ENCODE results near the genes SLC23A3, RESP18 and TMEM198.

DNA sequence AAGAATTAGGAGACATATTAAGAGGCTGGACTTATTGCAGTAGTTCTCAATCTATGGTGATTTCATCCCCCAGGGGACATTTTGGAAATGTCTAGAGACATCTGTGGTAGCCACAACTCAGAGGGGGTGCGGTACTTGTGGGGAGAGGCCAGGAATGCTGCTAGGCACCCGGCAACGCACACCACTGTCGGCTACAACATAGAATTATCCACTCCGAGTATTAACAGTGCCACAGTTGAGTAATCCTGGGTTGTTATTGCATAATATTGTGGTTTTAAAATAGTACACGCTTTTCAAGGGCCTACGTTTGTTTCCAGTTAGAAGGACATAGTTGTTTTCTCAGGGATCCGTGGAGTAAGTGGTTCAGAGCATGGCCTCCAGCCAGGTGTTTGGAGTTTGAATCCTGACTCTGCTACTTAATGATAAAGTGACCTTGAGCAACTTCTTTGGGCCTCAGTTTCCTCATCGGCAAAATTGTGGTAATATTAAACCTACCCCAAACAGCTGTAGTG is 24.4 kb downstream of the CYP27A1 start:
- CAGE, long polyA plus RNA, result no peak
- RRBS, result no CpG with 5 or more reads among the region's 9 CpGs

- CAGE, long polyA plus RNA, result no peak
- RRBS, result no CpG with 5 or more reads among the region's 7 CpGs
These were observed 27.1 kb upstream of the WNT6 start for GRCh38 chr2:218832223-218833281.

GRCh38 chr2:219169925-219170527 is at the start of gene SLC23A3:
SLC23A3 (minus strand) TSS chr2:219170029.
- CAGE, long polyA plus RNA, result no peak
- RRBS, result no CpG with 5 or more reads among the region's 7 CpGs

DNA sequence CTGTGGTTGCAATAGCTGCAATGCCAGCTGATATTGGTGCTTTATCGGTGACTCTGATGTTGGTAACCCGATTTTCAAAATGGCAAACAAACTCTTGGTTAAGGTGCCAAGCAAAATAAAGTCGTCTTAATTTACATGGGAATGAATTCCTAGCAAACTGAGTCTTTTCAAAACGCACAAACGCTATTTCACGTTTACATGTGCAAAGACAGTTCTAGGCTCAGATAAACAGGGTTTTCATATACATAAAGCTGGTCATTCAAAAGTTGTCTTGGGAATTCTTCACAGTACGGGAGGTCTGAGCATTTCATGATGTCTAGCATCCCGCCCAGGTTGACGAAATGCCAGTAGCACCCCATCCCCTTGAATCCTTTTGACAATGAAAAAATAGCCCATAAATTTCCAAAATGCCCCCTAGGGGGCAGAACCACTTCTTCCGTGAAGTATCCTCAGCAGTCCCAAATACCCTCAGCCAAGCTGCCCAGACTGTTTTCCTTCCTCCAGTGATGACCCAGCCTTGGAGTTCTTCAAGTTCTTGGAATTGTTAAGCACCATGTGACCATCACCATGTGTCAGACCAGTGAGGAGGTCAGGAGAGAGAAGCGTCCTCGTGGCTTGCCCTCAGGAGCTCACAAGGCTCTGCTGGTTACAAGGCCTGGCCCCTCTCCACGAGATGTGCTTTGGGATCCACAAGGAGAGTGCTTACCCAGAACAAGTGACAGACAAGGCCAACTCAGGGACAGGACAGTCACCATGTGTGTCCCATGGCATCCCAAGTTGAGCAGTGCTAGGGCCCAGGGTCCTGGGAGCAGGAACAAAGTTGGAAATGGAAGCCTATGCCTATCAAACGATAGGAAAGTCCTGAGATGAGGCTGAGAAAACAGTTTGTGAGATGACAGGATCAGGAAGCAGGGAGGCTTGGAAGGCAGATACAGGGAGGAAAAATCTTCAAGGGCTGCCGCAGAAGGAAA is 1.4 kb upstream of the SLC23A3 start:
- CAGE, long polyA plus RNA, result no peak
- RRBS, result no CpG with 5 or more reads among the region's 15 CpGs

GRCh38 chr2:219216070-219216899 is 2.5 kb downstream of the ABCB6 start:
- CAGE, long polyA plus RNA, result no peak
- RRBS, result 96% methylated on average over 4 of the region's 22 CpGs

- CAGE, long polyA plus RNA, result no peak
- RRBS, result no CpG with 5 or more reads among the region's 18 CpGs
These were observed 2.4 kb downstream of the STK16 start for GRCh38 chr2:219247310-219248481.

DNA sequence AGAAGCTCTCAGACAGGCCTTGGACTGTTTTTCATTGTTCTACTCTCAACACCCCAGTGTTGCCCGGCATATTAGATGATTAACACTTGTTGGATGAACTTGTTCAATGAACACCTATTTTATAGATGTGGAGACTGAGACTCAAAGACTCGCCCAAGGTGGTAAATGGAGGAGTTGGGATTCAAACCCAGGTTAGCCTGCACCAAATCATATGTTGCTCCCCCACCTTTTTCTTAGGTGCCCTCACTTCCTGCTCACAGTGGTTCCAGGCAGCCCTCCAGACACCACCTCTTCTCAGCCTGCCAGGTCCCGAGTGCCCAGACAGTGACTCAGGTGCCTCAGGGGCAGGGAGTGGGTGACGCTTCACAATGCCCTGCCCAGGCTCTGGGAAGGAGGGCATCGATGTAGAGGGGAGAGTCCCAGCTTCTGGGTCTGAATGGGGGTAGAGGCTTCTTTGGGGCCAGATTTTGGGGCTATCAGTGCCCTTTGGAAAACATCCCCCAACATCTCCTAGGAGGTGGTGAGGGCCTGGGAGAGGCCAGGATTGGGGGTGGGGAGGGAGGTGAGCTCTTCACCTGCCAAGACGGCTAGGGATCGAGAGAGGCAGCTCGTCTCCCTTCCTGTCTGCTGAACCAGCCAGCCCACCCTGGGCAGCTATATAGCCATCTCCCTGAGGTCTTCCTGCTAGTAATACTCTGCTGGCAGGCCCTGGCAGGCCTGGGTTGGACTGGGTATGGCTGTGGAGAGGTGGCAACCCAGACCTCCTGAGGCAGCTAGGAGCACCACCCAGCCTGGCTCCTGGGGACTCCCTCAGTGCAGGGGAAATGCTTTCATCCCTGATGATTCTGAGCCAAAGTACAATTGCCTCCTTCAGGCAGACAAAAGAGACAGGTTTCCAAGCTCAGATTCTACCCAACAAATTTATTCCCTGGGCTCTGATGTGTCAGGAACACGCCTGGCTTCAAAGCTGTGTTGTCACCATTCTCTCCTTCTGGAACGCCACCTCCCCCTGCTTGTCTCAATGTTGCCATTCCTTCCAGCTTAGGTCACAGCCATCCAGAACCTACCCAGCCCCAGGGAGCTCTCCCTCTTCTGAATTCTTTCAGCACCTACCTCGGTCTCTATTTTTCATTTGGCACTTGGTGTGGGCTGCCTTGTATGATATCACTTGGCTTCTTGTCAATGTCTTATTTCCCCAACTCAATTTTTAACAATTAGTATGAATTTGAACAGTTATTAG is 5.0 kb upstream of the DNAJB2 start:
- CAGE, long polyA plus RNA, result no peak
- RRBS, result no CpG with 5 or more reads among the region's 11 CpGs

DNA sequence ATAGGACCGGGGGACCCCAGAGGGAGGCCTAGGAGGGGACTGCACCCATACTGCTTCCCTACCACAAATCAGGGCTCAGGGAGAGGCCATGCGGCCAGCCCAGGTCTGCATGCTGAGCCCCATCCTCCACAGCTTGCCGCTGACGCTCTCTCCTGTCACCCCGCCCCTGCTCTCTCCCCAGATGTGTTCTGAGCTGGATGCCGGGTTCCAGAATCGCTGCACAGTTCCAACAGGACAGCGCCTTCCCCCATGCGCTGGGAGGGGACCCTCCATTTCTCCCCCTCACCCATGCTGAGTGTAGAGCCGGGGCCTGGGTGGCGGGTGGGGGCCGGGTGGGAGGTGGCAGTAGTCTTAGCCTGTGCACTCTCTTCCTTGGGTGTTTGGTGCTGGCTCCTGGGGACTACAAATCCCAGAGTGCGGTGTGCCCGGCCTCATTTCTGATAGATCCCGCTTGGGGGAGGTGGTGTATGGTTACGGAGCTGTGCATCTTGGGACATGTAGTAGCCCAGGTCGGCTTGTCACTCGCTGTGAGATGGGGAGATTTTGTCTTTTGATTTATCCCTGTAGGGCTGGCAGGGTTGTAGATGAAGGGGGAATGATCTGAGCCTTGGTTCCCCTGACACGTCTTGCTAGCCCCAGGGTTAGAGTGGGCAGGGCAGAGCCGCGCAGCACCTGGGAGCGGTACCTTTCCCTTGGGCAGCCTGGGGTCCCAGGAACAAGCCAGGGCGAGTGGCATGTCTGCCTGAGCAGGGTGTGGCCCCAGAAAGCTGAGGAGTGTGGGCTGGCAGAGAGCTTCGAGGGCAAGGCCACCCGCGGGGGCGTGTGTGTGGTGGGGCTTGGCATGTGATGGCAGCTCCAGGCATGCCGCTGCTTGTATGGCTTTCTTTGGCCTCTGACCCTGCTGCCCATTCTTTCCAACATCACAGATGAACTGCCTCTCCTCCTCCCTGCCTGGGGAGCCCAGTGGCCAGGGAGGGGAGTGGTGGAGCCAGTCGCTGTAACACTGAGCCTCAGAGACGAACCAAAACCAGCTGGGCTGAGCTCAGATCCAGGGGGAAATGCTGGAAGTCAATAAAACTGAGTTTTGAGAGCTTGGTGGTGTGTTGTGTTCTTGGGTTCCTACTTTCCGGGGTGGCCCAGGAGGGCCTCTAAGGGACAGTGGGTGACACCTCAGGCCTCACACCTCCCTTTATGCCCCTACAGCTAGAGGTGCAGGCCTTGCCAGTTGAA is 7.1 kb downstream of the DNAJB2 start:
- CAGE, long polyA plus RNA, result no peak
- RRBS, result 12% methylated on average over 6 of the region's 31 CpGs

GRCh38 chr2:219332885-219333591 is at the start of gene RESP18:
RESP18 (minus strand) TSS chr2:219333177.
- CAGE, long polyA plus RNA, result no peak
- RRBS, result no CpG with 5 or more reads among the region's 9 CpGs

DNA sequence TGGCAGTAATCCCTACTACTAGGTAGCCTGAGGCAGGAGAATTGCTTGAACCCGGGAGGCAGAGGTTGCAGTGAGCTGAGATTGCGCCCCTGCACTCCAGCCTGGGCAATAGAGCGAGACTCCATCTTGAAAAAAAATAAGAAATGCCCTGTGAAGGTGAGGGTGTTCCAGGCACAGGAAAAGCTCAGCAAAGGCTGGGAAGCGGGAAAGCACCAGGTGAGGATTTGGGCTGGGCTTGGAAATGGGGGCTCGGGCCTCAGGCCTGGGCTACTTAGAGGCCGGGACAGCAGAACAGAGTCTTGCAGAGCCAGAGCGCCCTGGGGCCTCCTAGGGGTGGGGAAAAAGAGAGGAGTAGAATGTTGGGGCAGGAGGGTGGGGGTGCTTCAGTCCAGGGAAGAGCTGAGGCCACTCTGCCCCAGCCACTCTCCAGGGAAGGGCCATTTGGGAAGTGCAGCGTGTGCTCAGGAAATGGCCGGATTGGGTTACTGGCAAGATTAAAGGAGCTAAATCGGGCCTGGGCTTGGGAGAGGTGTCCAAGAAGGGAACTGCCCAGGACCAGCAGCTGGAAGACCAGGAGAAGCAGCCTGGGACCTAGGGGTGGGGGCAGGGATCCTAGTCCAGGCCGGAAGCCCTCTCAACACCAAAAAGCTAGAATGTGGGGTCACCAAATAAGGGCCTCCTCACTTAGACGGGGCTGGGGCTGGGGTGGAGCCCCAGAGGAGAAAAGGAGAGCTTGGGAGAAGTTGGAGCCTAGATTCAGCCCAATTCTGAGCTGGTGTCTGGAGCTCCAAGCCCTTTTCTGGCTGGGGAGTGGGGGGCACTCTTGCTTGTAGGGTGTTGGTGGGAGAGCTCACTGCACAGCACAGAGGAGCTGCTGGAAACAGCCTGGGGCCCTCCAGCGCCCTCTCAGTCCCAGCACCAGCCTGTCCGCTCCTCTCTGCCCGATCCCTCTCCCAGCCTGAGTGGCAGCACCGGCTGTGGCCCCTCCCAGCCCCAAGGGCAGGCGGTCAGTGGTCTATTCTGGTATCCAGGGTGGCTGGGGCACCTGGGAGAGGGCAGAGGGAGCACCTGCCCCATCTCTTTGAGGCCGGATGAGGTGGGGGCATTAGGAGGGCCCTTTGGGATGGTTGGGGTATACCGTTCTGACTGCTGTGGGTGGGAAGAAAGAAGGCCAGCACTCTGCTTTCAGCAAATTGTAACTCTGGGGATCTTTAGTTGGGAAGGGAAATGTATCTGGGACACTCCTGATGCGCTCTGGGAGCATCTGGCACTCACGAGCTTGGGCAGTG is 13.5 kb upstream of the DES start:
- CAGE, long polyA plus RNA, result no peak
- RRBS, result no CpG with 5 or more reads among the region's 21 CpGs

DNA sequence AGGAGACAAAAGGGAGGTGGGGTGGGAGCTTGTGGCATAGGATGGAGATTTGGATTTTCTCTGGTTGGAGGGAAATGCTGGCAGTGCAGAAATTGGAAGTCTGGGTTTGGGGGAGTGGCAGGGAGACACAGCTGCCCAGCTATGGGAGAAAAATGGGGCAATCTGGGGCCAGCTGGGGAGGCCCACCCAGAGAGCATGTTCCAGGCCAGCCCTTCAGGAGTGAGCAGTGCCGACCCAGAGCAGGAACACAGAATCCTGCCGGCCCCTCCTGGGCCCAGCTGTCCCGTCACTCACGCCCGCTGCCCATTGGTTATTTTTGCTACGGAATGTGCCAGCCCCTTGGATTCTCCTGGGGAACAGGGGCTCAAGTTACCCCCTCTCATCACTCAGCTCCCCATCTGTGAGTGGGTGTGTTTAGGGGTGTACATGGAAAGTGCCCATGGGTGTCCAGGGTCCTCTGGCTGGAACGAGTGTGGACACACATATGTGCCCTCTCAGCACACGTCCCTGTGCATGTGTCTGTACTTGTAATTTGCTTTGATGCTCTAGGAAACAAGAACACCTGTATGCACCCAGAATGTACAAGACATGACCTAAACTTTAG is 4.9 kb downstream of the SPEG start:
- CAGE, long polyA plus RNA, result no peak
- RRBS, result no CpG with 5 or more reads among the region's 8 CpGs

GRCh38 chr2:219453386-219454187 is 18.9 kb downstream of the SPEG start:
- CAGE, long polyA plus RNA, result no peak
- RRBS, result no CpG with 5 or more reads among the region's 7 CpGs

GRCh38 chr2:219459474-219460150 is 25.0 kb downstream of the SPEG start:
- CAGE, long polyA plus RNA, result no peak
- RRBS, result 29% methylated on average over 2 of the region's 12 CpGs

GRCh38 chr2:219476614-219477532 is 19.1 kb upstream of the SPEGNB start:
- CAGE, long polyA plus RNA, result no peak
- RRBS, result 30% methylated on average over 3 of the region's 27 CpGs

- CAGE, long polyA plus RNA, result no peak
- RRBS, result 27% methylated on average over 12 of the region's 53 CpGs
These were observed 1.0 kb downstream of the SPEGNB start for GRCh38 chr2:219496872-219497466.

GRCh38 chr2:219497467-219498188 is 1.1 kb upstream of the GMPPA start:
- CAGE, long polyA plus RNA, result no peak
- RRBS, result under 1% methylated on average over 9 of the region's 55 CpGs

- CAGE, long polyA plus RNA, result no peak
- RRBS, result no CpG with 5 or more reads among the region's 4 CpGs
These were observed 6.1 kb upstream of the ASIC4 start for GRCh38 chr2:219508166-219508520.

- CAGE, long polyA plus RNA, result no peak
- RRBS, result under 1% methylated on average over 3 of the region's 13 CpGs
These were observed 13.7 kb downstream of the CHPF start for GRCh38 chr2:219529952-219530357.

- CAGE, long polyA plus RNA, result no peak
- RRBS, result 1% methylated on average over 22 of the region's 27 CpGs
These were observed at the start of gene TMEM198 for GRCh38 chr2:219543979-219544238. TMEM198 (plus strand) TSS chr2:219544028.

DNA sequence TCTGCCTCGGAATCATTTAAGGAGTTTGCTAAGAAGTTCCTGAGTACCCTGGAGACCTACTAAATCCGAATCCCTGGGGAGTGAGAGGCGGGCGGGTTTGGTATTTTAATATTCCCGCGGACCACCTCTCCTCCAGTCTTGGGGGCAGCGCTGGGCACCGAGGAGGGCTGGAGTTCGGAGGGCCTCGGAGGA is 1.5 kb downstream of the OBSL1 start:
- CAGE, long polyA plus RNA, result no peak
- RRBS, result no CpG with 5 or more reads among the region's 10 CpGs

Measured in BJ (cell line).